ENCODE data around the gene TMCC3.

DNA sequence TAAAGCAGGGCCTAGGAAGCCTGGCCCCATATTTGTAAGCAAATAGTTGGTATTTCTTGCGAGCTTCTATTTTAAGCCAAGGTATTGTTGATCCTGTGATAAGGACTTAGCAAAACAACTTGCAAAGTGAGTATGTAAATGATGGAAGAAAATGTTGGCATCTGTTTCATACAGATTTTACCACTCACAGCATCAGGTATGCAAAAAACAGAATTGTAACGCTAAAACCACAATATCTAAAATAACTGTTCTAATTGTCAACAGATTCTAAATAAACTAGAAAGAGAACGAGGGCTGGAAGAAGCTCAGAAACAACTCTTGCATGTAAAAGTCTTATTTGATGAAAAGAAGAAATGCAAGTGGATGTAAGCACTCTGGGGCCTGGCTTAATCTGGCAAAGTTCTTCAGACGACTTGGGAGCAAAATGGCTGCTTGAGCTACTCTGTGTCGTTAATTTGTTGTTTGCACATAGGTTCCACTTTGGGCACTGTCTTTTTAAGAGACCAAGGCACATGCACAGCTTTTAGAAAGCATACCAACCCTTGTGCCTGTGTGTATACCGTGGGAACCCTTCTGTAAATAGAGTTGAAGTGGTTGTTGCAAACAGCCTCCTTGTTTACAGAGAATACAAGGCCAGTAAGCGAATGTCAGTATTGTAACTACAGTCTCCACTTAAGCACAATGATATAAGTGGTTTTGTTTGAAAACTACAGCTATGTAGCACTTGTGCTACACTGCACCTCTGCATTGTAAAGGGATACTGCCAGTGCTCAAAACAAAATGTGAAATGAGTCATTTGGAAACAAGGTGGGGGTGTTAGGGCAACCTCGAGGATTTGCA is 154.5 kb downstream of the CEP83 start:
- PRO-cap = no peak

- PRO-cap = unidirectional peak, minus-strand start at chr12:94460450
Measured at GRCh38 chr12:94460161-94460941, 684 bp upstream of the CEP83 start.

DNA sequence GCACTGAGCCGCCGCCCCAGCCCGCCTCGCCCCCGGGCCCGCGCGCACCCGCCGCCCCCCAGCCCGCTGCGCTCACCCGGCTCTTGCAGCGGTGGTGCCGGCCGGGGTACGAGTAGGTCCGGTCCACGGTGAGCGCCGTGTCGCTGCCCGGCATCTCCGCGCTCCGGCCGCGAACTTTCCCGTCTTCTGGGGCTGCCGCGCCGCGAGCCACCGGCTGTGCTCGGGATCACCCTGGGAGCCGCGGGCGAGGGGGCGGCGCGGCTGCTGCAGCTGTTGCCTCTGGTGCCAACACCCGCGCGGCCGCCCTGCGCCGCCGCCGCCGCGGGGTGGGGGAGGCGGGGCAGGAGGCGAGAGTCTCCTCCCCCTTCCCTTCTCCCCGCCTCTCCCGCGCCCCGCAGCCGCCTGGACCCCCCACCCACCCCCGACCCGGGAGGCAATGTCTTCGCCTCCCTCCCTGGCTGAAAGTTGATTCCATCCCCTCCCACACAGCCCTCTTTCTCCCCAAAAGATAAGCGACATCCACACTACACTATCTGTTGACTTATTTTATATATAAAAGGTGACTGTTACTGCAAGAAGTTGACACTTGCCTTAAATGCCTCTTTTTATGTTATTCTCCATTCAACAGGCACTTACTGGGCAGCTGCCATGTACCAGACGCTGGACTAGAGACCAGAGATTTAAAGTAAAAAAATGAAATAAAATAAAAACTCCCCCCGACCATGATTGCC is at the start of gene TMCC3:
Gene TMCC3 (minus strand): TSS at position 281 of the 731 bp plus-strand sequence.
- PRO-cap = unidirectional peak, minus-strand start at position 281 of the sequence

DNA sequence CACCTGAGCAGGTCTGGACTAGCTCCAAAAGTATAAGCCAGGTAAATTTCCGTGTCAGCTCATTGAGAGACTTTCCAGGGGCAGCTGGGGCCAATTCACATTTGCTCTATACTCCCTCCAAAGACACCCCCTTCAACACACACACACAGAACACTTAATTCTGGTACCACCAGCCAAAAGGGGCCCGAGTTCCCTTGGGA is 131.4 kb downstream of the NDUFA12 start:
- PRO-cap = no peak

GRCh38 chr12:94872615-94873275 is 130.8 kb downstream of the NDUFA12 start:
- PRO-cap = no peak

GRCh38 chr12:95204089-95204967 is 12.9 kb downstream of the FGD6 start:
- PRO-cap = no peak

- PRO-cap = no peak
Measured at GRCh38 chr12:95216553-95216876, 752 bp downstream of the FGD6 start.

- PRO-cap = no peak
Measured at GRCh38 chr12:95218620-95219235, 1.1 kb downstream of the VEZT start.

- PRO-cap = no peak
Measured at GRCh38 chr12:95532658-95533098, 18.6 kb downstream of the USP44 start.

DNA sequence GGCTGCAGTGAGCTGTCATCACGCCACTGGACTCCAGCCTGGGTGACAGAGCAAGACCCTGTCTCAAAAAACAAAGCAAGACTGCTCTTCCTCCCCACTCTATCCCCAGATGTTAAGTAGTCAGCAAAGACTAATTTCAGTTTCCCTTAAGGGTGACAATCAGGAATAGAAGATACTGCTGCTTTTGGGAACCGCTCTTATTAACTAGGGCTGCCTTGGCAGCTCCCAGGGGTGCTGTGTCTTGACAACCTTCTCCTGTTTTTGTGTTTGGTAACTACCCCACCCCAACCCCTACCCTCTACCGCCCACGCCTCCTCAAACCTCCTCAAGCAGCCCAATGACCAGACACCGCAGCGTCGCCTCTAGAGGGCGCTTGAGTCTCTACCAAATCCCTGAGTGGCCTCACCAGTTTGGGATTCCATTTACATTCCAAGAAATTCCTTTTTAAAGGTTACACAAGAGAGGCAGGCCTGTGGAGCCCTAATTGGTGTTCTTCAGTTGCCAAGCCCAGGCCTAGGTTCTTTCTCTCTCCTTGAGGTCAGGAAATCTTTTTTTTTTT is 72.2 kb upstream of the USP44 start:
- PRO-cap = no peak

GRCh38 chr12:95633092-95634244 is 82.2 kb upstream of the USP44 start:
- PRO-cap = no peak

- PRO-cap = no peak
Measured at GRCh38 chr12:95649233-95649733, 98.0 kb upstream of the USP44 start.

- PRO-cap = no peak
Measured at GRCh38 chr12:95653751-95654546, 102.7 kb upstream of the USP44 start.

- PRO-cap = no peak
Measured at GRCh38 chr12:95733106-95733354, 57.5 kb downstream of the NTN4 start.

DNA sequence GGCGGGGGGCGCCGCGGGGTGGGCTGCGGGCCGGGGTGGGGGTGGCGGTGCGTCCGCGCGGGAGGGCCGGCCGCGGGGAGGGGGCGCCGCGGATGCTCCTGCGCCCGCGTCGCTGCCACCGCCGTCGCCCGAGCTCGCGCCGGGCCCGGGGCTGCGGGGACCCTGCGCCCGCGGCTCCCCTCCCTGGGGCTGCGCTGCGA is 529 bp downstream of the ELK3 start:
- PRO-cap = no peak

DNA sequence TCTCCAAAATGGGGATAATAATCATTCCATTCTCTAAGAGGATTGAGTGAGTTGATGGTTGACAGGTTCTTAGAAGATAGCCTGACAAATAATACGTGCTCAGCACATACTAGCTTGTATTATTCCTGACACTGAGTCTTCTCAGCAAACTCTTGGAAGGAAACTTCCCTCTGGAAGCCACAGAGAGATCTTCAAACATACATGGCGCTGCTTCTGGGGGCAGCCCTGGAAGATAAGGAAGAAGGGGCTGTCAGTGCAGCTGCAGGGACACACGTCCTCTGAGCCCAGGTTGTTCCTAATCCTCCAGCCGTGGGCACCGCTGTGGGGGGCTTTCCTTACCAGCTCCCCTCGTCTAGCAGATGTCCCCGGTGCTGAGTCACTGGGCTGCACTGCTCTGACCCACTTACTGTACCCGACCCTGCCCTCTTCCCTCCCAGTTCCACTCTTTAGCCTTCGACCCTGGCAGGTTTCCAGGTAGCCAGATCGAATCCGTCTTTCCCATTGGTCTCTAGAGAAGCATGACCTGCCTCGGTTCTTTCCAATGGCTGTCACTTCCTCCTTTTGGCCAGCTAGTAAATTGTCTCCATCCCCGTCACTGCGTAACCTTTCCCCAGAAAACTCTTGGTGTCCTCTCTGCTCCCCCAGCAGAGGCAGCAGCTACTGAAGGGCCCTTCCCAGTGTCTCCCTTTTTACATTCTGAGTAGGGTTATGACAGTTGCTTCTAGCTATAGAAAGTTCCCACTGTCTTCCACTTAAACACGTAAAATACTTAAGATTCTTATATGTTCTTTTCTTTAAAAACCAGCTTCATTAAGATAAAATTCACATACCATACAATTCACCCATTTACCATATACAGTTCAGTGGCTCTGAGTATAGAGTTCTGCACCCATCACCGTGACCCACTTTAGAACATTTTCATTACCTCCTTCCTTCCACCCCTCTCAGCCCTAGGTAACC is 48.5 kb downstream of the ELK3 start:
- PRO-cap = no peak

- PRO-cap = no peak
Measured at GRCh38 chr12:96268896-96269868, 75.0 kb downstream of the ELK3 start.

- PRO-cap = no peak
Measured at GRCh38 chr12:97464591-97465917, 558.0 kb downstream of the NEDD1 start.

GRCh38 chr12:98499752-98500470 is 15.5 kb upstream of the TMPO start:
- PRO-cap = no peak

DNA sequence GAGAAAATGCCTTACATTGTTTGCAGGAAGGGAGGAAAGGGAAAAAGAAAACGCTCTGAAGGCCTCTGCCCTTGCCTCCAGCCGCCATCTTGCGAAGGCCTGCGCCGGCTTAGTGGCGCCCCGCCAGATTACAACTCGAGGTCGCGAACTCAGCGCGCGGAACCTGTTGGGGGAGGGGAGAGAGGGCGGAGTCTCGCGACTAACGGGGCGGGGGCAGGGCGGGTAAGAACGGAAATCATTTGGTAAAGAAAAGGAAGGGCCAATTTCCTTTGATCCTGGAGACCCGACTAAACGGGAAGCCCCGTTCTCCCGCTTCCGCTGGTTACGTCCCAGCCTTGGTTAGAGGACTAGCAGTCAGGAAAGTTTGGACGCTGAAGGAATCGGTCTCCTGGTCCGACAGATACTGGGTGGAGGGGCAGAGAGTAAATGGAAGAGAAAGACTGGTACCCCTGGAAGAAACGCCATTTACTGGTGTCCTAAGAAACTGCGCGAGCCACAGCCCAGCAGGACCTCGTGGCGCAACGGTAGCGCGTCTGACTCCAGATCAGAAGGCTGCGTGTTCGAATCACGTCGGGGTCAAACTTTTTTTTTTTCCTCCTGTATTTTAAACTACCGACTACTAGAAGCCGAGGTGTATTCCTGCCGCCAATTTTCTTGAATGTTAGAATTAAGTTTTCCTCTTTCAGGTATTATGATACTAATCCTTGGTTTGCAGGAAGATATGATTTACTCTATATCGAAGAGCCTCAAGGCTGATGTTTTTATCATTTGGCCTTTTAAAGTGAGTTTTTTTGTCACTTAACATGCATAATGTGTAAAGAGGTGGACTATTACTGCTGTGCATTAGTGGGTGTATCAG is 11.4 kb upstream of the TMPO start:
- PRO-cap = bidirectional peak, plus-strand start at position 262 of the sequence, minus-strand start at position 137 of the sequence; bidirectional peak, plus-strand start at position 547 of the sequence, minus-strand start at position 467 of the sequence